Lung (tissue), 4 donors: ENCODE measurements around a stretch of chr7.

DNA sequence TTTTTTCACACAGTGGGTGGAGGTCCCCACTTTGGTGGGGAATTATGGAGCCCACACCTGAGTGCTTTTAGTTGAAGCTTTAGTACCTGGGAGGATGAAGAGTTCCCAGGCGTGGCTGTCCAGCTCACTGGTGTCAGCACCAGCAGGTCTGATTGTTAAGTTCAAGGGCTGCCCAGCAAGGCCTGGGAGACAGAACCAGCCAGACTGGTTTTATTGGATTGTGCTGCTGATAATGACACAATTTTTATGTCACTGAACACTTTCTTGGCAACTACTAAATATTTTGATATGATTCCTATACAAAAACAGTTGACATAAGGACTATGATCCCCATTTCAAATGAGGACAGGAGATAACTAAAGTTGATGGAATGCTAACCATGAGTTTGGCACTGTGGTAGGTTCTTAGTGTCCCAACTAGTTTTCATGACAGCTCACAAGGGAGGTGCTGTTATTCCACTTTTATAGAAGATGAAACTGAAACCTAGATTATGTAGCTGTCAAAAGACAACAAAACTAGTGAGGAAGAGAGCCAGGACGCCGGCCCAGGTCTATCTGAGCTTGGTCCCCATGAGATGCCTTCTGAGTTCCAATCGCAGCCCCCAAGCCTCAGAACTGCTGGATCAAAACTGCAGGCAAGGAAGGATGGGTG lies 52.9 kb downstream of the COBL start:
- PRO-cap: no peak
- RAMPAGE, long total RNA: no peak
- RRBS: no CpG with 5 or more reads among the region's 4 CpGs

DNA sequence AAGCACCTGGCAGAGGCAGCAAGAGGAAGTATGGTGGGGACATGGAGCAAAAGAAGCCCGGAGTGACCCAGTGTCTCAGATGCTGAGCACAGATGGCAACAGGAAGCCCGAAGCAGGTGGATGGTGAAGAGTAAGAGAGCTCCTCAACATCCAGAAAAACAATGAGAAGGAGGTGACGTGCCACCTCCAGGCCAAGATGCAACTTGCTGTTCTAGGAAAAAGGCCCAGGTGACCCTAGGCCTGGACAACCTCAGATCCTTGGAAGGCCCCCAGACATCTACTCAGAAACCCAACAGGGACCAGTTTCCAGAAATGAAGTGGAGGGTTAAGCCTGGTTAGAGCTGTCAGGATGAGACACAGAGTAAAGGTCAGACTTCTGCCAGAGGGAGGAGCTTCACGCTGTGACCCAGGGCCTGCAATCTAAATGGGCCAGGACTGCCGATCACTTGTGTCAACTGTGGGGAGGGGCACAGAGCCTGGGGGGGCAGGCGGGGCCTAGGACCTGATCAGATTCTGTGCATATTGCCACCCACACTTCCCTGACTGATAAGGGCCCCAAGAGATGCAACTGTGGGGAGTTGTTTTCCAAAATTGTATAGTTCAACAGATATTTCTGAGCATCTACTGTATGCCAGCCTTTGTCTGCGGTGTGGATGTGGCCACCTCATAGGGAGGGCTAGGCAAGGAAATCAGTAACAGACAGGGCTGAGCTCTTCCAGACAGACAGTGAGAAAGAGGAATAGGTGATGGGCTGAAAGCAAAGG lies 2.5 kb upstream of the COBL start:
- PRO-cap: no peak
- RAMPAGE, long total RNA: no peak
- RRBS: no CpG with 5 or more reads among the region's 7 CpGs

- PRO-cap: no peak
- RAMPAGE, long total RNA: no peak
- RRBS: no CpG with 5 or more reads among the region's 5 CpGs
Observed at GRCh38 chr7:51340403-51340840, 23.8 kb upstream of the COBL start.

DNA sequence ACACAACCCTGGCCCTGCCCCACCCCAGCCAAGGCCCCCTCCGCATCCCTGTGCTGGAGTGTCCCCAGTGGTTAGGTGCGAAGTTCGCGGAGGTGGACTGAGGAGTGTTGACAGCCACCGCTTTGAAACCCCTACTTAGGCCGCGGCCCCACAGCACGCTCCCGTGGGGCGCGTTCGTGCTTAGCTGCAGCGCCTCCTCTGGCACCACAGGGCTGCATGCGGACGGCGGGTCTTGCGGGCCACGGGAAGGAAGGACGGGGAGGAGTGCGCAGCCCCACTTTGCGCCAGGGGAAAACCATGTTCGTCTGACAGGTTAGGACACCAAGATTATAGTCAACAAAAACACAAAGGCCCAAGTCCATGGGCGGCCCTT lies 761.2 kb upstream of the POM121L12 start:
- PRO-cap: no peak
- RAMPAGE, long total RNA: no peak
- RRBS: no CpG with 5 or more reads among the region's 23 CpGs

GRCh38 chr7:52430380-52430866 lies 605.0 kb upstream of the POM121L12 start:
- PRO-cap: no peak
- RAMPAGE, long total RNA: no peak
- RRBS: no CpG with 5 or more reads among the region's 8 CpGs

DNA sequence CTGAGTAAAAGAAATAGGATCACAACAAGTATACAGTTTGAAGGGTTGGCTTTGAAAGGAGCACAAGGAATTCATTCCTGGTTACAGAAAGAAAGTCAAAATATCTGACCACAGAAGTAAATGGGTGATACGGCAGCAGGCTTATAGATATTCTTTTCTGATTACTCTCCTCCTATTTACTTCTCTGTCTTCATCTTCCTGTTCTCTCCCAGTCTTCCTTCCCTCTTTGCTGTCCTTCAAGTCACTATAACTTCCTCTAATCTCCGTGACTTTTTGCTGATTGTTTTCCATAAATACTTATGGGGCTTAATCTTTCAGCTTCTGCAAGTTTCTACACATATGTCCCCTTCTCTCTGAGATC lies 99.7 kb upstream of the POM121L12 start:
- PRO-cap: no peak
- RAMPAGE, long total RNA: no peak
- RRBS: no CpG with 5 or more reads among the region's 2 CpGs

DNA sequence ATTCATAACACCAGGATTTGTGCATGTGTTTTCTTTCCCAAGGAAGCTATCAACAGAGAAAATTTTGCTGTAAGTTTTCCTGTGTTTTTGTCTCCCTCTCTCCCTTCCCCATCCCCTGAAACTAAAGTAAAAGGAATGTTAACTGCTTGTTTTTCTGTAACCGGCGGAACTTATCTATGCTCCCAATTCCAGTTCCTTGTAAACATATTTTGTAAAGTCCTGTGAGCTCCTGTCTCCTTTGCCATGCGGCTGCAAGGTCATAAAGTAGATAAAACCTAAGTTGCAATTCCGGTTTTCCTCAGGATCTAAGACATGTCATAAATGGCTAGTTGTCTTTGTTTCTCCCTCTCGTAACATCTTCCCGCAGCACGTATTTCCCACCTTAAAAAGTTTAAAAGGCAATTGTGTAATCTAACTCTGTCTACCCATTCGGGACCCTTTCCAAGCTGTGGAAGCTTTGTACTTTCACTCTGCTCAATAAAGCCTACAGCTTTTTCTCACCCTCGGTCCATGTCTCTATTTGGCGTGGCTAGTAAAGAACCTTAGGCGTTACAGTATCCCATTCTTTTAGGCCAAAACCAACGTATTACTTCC lies 78.9 kb upstream of the POM121L12 start:
- PRO-cap: no peak
- RAMPAGE, long total RNA: no peak
- RRBS: no CpG with 5 or more reads among the region's 12 CpGs

- PRO-cap: no peak
- RAMPAGE, long total RNA: no peak
- RRBS: no CpG with 5 or more reads among the region's 3 CpGs
Observed at GRCh38 chr7:53004828-53005109, 30.7 kb upstream of the POM121L12 start.

- PRO-cap: no peak
- RAMPAGE, long total RNA: no peak
- RRBS: no CpG with 5 or more reads among the region's 5 CpGs
Observed at GRCh38 chr7:53017546-53017885, 17.9 kb upstream of the POM121L12 start.

DNA sequence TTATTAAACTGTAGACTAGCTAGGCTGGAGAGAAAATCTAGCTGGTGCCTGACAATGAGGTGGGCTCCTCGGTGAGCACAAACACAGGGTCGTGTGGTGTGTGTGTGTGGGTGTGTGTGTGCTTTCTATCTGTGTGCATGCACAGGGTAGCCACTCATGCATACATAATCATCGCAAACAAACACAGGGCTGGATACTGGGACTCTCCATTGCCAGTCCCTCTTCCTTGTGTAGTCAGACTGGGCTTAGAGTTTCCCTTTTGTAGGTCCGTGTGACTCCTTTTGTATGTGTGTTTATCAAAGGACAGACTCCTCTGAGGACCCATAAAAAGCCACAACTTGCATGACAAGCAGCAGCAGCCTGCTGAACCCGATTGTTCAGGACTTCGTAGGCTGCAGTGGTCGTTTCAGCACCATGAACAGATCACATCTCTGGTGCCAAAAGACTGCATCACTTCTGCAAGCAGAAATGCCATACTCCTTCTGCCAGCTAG lies 838 bp downstream of the VSTM2A start:
- PRO-cap: no peak
- RAMPAGE, long total RNA: no peak
- RRBS: no CpG with 5 or more reads among the region's 7 CpGs

GRCh38 chr7:54664203-54664944 lies 94.6 kb downstream of the SEC61G start:
- PRO-cap: no peak
- RAMPAGE, long total RNA: no peak
- RRBS: 3% methylated on average over 28 of the region's 54 CpGs

- PRO-cap: no peak
- RAMPAGE, long total RNA: no peak
- RRBS: no CpG with 5 or more reads among the region's 9 CpGs
Observed at GRCh38 chr7:54811799-54812294, 52.8 kb upstream of the SEC61G start.

DNA sequence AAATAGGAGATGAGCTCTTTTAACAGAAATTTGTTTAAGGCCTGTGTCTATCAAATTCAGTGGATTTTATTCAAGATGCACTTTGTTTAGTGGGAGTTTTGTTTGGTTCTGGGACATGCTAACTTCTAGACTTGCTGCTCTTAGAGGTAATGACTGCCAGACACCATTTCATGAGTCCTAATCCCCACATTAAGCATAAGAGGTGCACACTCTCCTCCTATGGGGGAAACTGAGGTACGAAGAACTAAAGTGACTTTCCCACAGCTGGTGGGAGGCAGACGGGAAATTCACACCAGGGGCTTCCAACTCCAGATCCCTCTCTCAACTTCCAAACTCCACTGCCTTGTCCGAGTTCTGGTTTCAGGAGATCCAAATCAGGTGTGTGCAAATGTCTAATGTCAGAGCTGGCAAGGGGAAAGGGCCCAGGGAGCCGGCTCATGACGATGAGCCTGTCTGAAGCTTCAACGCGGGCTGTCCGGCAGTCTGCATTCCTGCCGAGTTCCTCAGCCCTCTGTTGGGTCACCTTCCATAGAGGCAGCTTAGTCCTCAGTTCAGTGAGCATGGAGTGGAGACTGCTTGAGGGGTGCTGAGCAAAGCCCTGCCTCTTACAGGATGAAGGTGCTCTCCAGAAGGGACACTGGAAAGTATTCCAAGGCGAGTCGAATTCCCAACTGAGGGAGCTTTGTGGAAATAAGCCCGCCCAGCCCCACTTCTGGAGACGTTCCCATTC lies 3.0 kb downstream of the EGFR start:
- PRO-cap: no peak
- RAMPAGE, long total RNA: no peak
- RRBS: 27% methylated on average over 3 of the region's 13 CpGs

- PRO-cap: no peak
- RAMPAGE, long total RNA: no peak
- RRBS: no CpG with 5 or more reads among the region's 5 CpGs
Observed at GRCh38 chr7:55026141-55026487, 7.3 kb downstream of the EGFR start.

- PRO-cap: no peak
- RAMPAGE, long total RNA: no peak
- RRBS: no CpG with 5 or more reads among the region's 12 CpGs
Observed at GRCh38 chr7:55065449-55066325, 46.9 kb downstream of the EGFR start.

DNA sequence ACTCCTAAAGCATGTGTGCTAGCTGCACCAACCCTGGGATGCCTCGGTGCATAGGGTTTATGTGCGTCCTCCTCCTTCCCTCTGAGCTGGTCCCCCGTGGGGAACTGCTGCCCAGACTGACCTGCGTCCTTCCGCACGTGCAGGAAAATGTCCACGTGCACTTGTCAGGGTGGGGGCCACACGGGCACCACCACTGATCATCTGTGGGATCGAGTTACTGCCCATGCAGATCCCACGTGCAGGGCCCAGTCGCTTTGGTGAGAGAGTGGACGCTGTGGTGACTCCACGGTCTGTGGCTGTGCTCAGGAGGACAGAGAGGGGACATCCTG lies 59.6 kb downstream of the EGFR start:
- PRO-cap: no peak
- RAMPAGE, long total RNA: no peak
- RRBS: no CpG with 5 or more reads among the region's 13 CpGs

- PRO-cap: no peak
- RAMPAGE, long total RNA: no peak
- RRBS: no CpG with 5 or more reads among the region's 5 CpGs
Observed at GRCh38 chr7:55128888-55129457, 110.2 kb downstream of the EGFR start.

GRCh38 chr7:55130389-55131285 lies 111.8 kb downstream of the EGFR start:
- PRO-cap: no peak
- RAMPAGE, long total RNA: no peak
- RRBS: no CpG with 5 or more reads among the region's 17 CpGs

GRCh38 chr7:55157196-55157985 lies 138.6 kb downstream of the EGFR start:
- PRO-cap: no peak
- RAMPAGE, long total RNA: no peak
- RRBS: no CpG with 5 or more reads among the region's 28 CpGs

DNA sequence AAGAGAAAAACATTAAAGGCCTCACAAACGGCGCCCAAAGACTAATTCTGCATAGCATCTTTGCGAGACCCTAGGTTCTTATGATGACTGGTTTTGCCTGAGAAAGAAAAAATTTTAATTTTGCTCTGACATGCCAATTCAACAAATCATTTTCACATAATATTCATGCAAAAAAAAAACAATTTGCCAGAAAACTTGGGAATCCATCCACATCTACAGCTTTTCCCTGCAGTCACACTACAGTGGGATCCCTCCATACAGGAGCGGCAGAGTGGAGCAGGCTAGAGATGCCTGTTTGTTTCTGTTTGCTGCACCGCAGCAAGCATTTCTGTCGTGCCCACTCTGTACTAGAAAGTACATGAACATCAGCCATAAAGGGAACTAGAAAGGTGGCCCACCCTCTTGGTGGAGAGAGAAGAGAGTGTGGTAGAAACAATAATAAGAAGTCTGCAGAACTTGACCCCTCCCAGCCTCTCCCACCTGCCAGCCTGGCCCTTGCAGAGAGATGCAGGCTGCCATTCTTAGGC lies 171.6 kb downstream of the EGFR start:
- PRO-cap: no peak
- RAMPAGE, long total RNA: no peak
- RRBS: no CpG with 5 or more reads among the region's 6 CpGs